IMR-90 (cell line): ENCODE measurements around the genes RPL22 and ESPN.

GRCh38 chr1:5907969-5908361 lies 84.3 kb downstream of the NPHP4 start:
- RRBS: no CpG with 5 or more reads among the region's 8 CpGs
CAGE:
- cytosol, long polyA plus RNA: no peak
- long polyA plus RNA: no peak
- nucleus, long polyA plus RNA: no peak

DNA sequence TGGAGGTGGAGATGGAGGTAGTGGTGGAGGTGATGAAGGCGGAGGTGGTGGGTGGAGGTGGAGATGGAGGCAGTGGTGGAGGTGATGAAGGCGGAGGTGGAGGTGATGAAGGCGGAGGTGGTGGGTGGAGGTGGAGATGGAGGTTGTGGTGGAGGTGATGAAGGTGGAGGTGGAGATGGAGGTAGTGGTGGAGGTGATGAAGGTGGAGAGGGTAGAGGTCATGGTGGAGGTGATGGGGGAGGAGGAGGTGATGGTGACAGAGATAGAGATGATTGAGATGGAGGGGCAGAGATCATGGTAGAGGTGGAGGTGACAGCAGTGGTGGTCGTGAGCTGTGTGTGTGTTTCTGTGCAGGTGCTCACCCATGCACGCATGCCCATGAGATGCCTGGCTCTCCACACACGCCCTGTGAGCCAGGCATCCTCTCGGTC lies 20.3 kb upstream of the NPHP4 start:
- RRBS: no CpG with 5 or more reads among the region's 7 CpGs
CAGE:
- cytosol, long polyA plus RNA: no peak
- long polyA plus RNA: no peak
- nucleus, long polyA plus RNA: no peak

DNA sequence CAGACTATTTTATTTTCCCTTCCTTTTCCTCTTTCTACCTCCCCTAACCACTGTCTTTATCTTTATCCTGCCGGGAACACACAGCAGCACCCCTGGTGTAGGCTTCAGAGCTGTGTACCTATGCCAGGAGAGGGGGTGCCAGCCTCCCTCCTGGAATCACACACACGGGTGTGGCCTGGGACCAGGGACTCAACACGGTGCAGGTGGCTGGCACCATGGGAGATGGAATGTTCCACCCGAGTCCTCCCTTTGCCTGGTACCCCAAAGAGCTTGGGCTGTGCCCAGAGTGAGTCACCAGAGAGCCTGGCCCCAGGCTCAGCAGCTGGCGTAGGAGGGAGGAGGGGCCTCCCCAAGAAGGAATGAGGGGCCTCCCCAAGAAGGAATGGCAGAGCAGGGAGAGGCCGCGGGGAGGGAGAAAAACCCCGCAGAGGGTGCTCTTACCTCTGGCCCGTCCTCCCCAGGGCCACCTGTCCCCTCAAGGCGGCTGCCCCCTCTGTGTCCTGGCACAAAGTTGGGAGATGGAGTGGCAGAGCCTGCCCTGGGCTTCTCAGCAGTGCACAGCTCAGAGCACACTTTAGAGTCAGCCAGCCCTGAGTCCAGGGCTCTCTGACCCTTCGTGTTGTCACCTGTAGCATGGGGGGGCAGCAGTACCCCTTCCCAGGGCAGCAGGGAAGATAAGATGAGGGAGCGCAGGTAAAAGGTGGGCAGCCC lies 20.4 kb upstream of the KCNAB2 start:
- RRBS: no CpG with 5 or more reads among the region's 12 CpGs
CAGE:
- cytosol, long polyA plus RNA: no peak
- long polyA plus RNA: no peak
- nucleus, long polyA plus RNA: no peak

- RRBS: 21% methylated on average over 3 of the region's 42 CpGs
CAGE:
- cytosol, long polyA plus RNA: no peak
- long polyA plus RNA: no peak
- nucleus, long polyA plus RNA: no peak
These were observed 19.6 kb upstream of the KCNAB2 start for GRCh38 chr1:6025900-6026699.

GRCh38 chr1:6183868-6185019 lies 4.1 kb upstream of the CHD5 start:
- RRBS: no CpG with 5 or more reads among the region's 19 CpGs
CAGE:
- cytosol, long polyA plus RNA: no peak
- long polyA plus RNA: no peak
- nucleus, long polyA plus RNA: no peak

DNA sequence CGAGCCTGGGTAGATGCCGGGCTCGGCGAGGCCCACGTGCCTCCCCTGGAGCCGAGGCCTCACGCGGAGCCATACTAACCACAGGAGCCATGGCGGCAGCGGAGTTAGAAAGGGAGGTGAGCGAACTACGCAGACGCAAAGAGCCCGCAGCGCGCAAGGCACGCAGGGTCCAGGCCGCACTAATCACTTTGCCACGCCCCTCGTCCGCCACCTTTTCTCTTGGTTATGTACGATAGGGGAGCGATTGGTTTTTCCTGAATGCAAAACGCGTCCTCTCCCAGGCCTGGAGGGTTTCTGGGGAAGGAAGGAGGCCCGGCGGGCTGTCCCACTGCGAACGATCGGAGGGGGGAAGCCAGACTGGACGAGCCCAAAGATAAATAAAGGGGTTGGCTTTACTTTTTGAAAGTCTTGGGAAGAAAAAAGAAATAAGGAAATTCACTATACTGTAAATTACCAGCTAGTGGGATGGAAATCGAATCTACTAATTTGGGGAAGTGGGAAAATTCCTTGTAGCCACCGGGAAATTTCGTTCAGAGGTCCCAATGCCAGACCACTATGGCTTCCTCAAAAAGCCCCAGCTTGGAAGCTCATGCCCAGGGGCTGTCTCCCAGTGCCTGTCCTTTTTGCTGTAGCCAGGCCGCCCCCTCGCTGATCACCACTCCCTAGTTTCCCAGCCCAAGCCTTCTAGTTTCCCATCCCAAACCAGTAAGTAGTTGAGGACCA lies at the start of gene RPL22:
RPL22 (minus strand) TSS at position 113 of the 723 bp plus-strand sequence.
- RRBS: under 1% methylated on average over 2 of the region's 36 CpGs
CAGE:
- cytosol, long polyA plus RNA: start-site peak on the minus strand centred at position 125 of the sequence, 57 bp wide, 3,093 and 4,518 reads in 2 replicates
- long polyA plus RNA: start-site peak on the minus strand centred at position 114 of the sequence, 35 bp wide, 2,737 and 3,405 reads in 2 replicates
- nucleus, long polyA plus RNA: start-site peak on the minus strand centred at position 103 of the sequence, 25 bp wide, 496 and 446 reads in 2 replicates

GRCh38 chr1:6282702-6283059 lies 21.8 kb upstream of the GPR153 start:
- RRBS: no CpG with 5 or more reads among the region's 7 CpGs
CAGE:
- cytosol, long polyA plus RNA: no peak
- long polyA plus RNA: no peak
- nucleus, long polyA plus RNA: no peak

- RRBS: 7% methylated on average over 10 of the region's 65 CpGs
CAGE:
- cytosol, long polyA plus RNA: no peak
- long polyA plus RNA: no peak
- nucleus, long polyA plus RNA: no peak
These were observed at the start of gene ESPN for GRCh38 chr1:6424115-6424855. ESPN (plus strand) TSS chr1:6424776.

- RRBS: 91% methylated on average over 6 of the region's 25 CpGs
CAGE:
- cytosol, long polyA plus RNA: no peak
- long polyA plus RNA: no peak
- nucleus, long polyA plus RNA: no peak
These were observed 8.1 kb upstream of the TNFRSF25 start for GRCh38 chr1:6473822-6474665.

- RRBS: 100% methylated on average over 1 of the region's 12 CpGs
CAGE:
- cytosol, long polyA plus RNA: no peak
- long polyA plus RNA: no peak
- nucleus, long polyA plus RNA: no peak
These were observed 3.7 kb upstream of the PLEKHG5 start for GRCh38 chr1:6495148-6495634.

DNA sequence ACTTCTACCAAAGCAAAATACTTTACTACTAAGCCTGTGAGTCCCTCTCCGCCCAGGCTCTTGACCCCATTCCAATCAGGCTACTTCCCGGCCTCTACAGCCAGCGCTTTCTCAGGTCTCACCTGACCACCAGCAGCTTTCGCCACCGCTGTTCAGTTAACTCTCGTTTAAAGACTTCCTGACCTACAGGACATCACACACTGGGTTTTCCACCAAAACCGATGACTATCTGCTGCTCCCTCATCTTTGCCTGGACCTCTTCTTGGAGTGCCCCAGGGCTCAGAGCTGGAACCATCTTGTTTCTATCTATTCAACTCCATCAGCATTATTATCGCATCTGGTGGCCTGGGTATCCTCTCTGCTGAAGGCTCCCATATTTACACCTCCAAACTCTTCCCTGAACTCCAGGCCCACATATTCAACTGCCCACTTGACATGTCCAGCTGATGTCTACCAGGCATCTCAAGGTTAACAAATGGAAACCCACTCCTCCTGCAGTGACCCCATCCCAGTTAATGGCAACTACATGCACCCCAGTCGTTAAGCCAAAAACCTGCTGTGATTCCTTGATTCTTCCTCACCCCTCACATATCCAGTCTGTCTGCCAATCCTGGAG lies 7.4 kb downstream of the NOL9 start:
- RRBS: no CpG with 5 or more reads among the region's 9 CpGs
CAGE:
- cytosol, long polyA plus RNA: no peak
- long polyA plus RNA: no peak
- nucleus, long polyA plus RNA: no peak

DNA sequence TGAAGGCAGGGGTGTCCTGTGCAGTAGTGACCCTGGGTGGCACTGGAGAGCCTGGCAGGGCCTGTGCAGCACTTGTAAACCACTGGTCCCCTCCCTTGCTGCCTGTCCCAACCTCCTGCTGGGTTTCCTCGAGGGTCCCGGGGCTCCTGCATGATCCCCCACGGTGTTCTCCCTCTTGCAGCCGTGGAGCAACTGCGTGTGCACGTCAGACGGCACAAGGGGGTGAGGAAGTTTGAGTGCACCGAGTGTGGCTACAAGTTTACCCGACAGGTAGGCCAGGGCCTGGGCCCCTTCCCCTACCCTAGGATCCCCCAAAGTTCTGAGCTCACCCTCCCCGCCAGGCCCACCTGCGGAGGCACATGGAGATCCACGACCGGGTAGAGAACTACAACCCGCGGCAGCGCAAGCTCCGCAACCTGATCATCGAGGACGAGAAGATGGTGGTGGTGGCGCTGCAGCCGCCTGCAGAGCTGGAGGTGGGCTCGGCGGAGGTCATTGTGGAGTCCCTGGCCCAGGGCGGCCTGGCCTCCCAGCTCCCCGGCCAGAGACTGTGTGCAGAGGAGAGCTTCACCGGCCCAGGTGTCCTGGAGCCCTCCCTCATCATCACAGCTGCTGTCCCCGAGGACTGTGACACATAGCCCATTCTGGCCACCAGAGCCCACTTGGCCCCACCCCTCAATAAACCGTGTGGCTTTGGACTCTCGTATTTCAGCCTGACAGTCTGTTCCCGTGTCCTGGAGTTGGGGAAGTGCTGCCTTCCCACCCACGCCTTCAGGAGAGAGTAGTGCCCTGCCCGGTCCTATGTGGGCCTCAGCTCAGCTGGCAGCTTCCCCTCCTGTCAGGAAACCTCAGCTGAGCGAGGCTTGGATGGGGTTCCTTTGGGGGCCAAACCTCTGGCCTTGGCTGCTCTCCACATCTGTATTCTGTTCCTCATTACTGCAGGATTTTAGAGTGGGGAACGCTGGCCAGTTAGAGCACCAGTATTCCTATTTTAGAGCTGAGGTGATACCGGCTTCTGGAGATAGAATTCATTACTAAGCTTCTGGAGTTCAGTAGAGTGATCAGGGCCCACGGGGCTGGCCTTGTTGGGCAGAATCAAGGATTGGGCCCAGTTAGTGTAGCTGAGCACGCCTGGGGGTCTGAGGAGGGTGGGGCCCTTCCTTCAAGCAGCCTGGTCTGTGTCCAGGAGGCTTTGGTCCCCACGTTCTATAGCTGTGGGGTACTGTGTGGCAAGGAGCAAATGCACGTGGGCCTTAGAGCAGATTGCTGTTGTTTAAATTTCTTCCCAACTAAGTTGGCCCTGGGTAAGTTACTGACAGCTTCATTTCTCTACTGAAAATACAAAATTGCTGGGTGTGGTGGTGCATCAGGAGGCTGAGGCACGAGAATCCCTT lies 9.3 kb downstream of the ZBTB48 start:
- RRBS: no CpG with 5 or more reads among the region's 40 CpGs
CAGE:
- cytosol, long polyA plus RNA: no peak
- long polyA plus RNA: no peak
- nucleus, long polyA plus RNA: no peak

- RRBS: no CpG with 5 or more reads among the region's 11 CpGs
CAGE:
- cytosol, long polyA plus RNA: no peak
- long polyA plus RNA: no peak
- nucleus, long polyA plus RNA: no peak
These were observed 41.5 kb upstream of the CAMTA1 start for GRCh38 chr1:6743622-6744352.

DNA sequence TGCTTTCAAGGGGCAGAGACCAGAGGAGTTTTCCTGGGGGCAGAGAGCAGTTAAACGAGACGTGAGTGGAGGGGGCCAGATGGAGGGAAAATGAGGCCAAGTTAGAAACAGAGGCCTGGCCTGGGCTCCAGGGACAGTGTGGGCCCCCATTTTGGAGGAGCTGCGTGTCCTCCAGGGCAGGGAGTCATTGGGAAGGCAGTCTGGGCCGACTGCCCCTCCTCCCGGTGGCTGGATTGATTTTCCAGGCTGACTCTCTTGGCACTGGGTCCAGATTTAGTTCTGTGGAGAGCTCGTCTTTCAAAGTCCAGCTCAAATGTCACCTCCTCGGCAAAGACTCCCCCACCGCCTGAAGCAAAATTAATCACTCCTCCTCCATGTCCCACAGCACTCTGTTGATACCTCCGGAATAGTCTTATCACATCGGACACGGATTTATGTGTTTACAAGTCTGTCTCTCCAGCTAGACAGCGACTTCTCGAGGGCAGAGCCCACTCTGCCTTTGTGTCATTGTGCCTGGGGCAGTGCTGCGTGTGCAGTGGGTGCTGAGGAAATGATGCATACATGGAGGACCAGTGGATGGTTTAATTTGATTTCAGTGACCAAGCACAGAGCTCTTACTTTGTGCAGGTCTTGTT lies 175.1 kb downstream of the CAMTA1 start:
- RRBS: no CpG with 5 or more reads among the region's 14 CpGs
CAGE:
- cytosol, long polyA plus RNA: no peak
- long polyA plus RNA: no peak
- nucleus, long polyA plus RNA: no peak

DNA sequence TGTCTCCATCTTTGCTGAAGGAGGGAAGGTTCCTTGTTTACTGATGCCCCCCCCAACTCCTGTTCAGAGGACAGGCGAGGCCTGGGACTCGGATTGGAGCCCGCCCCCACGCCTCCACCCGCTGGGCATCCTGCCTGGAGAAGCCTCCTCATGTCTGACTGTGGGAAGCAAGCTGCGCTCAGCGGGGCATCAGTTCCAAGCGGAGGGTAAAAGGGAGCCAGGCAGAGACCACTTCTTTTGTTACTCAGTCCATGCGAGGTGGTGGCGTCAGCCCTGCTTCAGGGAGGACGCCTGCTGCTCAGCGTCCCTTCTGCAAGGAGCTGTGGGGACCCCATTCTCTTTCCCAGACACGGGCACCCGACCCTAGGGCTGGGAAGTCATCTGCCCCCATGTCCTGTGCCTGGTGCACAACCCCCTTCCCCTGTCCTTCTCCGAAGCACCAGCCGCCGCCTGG lies 413.9 kb downstream of the CAMTA1 start:
- RRBS: no CpG with 5 or more reads among the region's 17 CpGs
CAGE:
- cytosol, long polyA plus RNA: no peak
- long polyA plus RNA: no peak
- nucleus, long polyA plus RNA: no peak

DNA sequence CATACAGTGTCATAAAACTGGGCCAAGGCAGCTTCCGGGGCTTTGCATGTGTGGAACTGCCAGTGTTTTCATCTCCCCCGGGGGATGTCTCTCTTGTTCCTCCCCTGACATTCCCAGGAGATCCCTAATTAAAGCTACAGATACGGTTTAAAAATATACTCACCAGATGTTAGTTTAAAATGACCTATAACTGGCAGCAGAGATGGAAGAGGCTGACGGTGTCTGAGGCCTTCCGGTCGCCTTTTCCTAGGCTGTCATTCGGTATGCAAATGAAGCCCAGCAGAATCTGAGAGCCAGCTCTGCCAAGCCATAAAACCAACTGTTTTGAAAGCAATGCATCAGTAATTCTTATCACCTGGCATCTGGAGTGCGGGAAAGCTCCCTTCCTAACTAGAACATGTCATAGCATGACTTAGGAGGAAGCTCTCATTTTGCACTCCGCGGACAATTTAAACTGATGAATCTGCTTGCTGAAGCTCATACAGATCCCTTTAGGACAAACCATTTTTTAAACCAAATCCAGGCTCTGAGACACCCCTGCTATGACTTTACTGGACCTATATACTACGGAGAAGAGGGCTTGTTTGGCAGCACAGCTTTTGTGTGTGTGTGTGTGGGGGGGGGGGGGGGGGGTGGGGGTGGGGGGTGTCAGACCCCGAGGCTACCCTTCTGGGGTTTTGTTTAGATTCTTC lies 436.4 kb upstream of the VAMP3 start:
- RRBS: no CpG with 5 or more reads among the region's 12 CpGs
CAGE:
- cytosol, long polyA plus RNA: no peak
- long polyA plus RNA: no peak
- nucleus, long polyA plus RNA: no peak

DNA sequence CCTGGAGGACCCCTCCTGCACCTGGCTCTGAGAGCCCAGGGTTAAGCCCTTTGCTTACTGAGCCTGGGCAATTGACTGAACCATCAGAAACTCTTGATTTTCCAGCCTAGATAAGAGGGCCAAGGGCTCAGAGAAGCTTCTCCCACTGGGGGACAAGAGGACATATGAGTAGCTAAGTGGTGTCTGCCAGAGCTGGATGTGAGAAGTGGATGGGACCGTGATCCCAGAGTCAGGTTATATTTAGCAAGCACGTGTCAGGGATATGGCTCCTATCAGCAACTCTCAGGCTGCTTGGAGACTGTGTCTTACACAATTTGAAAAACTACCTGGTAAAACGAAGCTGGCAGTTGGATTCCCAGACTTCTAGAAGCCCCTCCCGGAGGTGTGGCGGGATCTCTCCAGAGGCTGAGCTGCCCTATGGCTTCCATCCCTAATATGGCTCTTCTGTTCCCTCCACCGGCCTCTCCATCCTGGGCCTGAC lies 253.2 kb upstream of the VAMP3 start:
- RRBS: 80% methylated on average over 3 of the region's 6 CpGs
CAGE:
- cytosol, long polyA plus RNA: no peak
- long polyA plus RNA: no peak
- nucleus, long polyA plus RNA: no peak

- RRBS: 52% methylated on average over 3 of the region's 5 CpGs
CAGE:
- cytosol, long polyA plus RNA: no peak
- long polyA plus RNA: no peak
- nucleus, long polyA plus RNA: no peak
These were observed 220.6 kb upstream of the VAMP3 start for GRCh38 chr1:7550531-7550837.

GRCh38 chr1:7678701-7679099 lies 92.4 kb upstream of the VAMP3 start:
- RRBS: no CpG with 5 or more reads among the region's 5 CpGs
CAGE:
- cytosol, long polyA plus RNA: no peak
- long polyA plus RNA: no peak
- nucleus, long polyA plus RNA: no peak

DNA sequence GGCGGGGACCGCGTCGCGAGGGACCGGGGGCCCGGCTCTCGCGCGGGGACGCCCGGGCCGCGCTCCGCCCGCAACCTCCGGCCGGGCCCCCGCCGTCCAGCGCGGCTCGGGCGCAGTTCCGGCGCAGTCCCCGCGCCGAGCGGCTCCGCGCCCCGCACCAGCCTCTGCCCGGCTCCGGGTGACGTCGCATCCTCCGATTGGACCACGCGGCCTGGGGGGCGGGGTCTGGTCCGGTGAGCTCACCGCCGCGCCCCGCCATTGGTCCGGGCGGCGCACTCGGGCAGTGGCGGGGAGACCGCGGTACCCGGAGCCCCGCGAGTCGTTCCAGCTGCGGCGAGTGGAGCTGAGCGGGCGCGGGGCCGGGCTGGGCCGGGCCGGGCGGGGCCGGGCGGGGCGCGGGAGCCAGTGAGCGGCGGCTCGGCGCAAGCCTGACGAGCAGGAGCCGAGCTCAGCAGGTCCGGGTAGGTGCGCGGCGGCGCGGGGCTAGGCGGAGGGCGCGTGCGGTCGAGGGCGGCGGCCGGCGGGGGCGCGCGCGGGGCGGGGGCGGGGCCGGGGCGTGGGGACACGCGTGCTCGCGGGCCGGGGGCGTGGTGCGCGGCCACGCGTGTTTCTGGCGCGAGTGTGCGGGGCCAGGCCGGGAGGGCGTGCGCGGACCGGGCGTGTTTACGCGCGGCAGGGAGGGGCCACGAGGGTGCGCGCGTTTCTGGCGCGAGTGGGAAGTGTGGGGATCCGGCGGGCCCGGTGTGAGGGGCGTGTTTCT lies 66.5 kb upstream of the VAMP3 start:
- RRBS: 3% methylated on average over 92 of the region's 131 CpGs
CAGE:
- cytosol, long polyA plus RNA: no peak
- long polyA plus RNA: no peak
- nucleus, long polyA plus RNA: no peak